Non-pigmented ciliary epithelial cell (primary cell): ENCODE measurements around the genes BAG3 and MCMBP.

DNA sequence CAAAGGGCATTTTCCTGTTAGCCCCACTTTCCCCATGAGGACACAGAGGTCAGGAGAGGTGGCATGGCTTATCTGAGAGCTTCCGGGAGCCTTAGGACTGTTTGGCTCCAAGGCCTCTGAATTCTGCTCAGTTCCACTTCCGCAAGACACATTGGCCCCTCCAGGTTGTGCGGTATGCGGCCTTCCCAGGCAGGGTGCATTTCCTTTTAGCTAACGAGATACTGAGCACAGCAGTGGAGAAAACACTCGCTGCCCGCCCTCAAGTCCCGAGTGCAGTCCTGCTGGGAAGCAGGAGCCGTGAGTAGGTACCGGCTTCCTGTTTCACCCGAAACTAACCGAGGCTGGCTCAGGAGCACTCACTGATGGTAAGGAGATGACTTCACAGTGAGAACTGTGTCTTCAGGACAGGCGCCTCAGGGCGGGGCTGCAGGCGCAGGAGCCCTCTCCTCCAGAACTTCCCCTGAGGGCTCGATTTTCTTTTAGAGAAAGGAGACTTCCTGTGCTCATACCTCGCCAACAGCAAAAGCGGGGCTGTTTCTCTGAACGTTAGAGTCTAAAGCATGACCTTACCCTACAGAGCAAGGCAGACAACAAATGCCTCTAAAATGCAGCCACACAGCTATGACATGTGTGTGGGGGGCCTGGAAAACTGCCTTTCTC lies 26.0 kb downstream of the RGS10 start:
- RRBS: no CpG with 5 or more reads among the region's 19 CpGs

DNA sequence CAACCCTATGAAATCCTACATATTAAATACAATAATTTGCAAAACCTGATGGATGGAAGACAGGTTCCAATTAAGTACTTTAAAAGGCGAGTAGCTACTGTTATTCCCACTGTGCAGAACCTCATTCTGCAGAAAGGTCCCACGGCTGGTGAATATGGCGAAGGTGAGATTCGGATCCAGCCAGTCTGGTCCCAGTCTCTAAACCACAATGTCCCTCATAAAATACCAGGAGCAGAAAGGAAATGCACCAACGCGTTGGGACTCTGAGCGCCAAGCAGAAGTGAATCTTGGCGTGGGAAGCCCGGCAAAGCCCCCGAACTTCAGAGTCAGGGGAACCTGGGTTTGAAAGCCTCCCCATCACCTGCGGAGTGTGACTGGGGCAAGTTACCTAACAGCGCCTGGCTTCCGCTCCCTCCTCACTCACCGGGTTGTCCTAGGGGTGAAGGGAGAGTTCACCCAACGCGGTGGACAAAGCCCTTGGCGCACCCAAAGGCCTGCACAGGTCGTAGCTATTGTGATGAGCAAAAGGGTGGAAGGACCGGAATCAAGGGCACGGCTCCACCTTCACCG lies 1.1 kb downstream of the RGS10 start:
- RRBS: 25% methylated on average over 1 of the region's 21 CpGs

DNA sequence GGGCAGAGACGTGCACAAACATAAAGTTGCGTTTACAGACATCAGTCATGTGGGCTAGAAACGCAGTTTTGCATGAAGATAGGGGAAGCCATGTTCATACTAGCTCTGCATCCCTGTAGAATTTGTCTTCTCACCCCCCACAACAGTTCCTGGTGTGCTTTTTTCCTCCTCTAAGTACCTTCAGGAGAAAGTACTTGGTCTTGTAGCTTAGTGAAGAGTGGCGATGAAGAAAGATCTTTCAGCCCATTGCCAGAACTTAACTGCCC lies 836 bp upstream of the TIAL1 start:
- RRBS: no CpG with 5 or more reads among the region's 4 CpGs

- RRBS: no CpG with 5 or more reads among the region's 1 CpG
These were observed 22.4 kb upstream of the TIAL1 start for GRCh38 chr10:119619233-119619481.

DNA sequence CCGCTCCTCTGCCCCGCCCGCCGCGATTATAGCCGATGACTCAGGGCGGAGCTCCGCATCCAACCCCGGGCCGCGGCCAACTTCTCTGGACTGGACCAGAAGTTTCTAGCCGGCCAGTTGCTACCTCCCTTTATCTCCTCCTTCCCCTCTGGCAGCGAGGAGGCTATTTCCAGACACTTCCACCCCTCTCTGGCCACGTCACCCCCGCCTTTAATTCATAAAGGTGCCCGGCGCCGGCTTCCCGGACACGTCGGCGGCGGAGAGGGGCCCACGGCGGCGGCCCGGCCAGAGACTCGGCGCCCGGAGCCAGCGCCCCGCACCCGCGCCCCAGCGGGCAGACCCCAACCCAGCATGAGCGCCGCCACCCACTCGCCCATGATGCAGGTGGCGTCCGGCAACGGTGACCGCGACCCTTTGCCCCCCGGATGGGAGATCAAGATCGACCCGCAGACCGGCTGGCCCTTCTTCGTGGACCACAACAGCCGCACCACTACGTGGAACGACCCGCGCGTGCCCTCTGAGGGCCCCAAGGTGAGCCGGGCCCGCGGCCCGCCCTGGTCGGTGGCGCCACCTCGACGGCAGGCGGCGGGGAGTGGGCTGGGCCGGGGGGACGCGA lies at the start of gene BAG3:
BAG3 (plus strand) TSS at position 56 of the 616 bp plus-strand sequence.
- RRBS: 1% methylated on average over 36 of the region's 67 CpGs

GRCh38 chr10:119678550-119679091 lies 27.4 kb downstream of the BAG3 start:
- RRBS: no CpG with 5 or more reads among the region's 5 CpGs

- RRBS: no CpG with 5 or more reads among the region's 19 CpGs
These were observed 1.1 kb upstream of the INPP5F start for GRCh38 chr10:119724343-119725461.

- RRBS: 2% methylated on average over 9 of the region's 94 CpGs
These were observed at the start of gene MCMBP for GRCh38 chr10:119872752-119873999. TSS of gene MCMBP (minus strand) at chr10:119872843.

DNA sequence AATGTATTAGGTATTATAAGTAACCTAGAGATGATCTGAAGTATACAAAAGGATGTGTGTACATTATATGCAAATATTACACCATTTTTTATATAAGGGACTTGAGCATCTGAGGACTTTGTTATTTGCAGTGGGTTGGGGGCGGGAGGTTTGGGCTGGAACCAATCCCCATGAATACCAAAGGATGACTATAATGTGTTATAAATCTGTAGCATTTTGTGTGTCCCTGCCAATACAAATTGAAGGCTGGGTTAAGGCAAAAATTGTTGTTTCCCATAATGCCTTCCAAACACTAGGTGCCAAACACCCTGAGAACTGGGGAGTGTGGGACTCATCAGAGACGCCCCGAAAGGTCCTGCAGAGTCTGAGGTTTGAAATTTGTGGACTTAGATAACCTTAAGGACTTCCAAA lies 150.2 kb upstream of the PLPP4 start:
- RRBS: no CpG with 5 or more reads among the region's 3 CpGs

GRCh38 chr10:120430915-120431365 lies 26.1 kb upstream of the PLPP4 start:
- RRBS: no CpG with 5 or more reads among the region's 6 CpGs

DNA sequence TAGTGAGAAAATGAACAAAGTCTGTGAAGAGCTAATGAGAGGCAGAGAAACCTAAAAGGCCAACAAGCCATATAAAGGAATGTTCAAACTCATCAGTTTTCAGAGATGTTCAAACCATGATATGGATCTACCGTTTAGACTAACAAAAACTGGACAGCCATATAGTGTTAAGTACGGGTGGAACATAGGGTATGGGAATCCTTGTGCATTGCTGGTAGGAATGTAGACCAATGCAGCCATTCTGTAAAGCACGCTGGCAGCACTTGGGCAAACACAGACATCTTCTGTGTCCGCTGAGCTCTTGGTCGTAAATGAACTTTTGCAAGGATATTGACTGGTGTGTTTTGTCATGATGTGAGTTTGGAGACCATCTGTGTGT lies 33.6 kb downstream of the WDR11 start:
- RRBS: no CpG with 5 or more reads among the region's 5 CpGs

DNA sequence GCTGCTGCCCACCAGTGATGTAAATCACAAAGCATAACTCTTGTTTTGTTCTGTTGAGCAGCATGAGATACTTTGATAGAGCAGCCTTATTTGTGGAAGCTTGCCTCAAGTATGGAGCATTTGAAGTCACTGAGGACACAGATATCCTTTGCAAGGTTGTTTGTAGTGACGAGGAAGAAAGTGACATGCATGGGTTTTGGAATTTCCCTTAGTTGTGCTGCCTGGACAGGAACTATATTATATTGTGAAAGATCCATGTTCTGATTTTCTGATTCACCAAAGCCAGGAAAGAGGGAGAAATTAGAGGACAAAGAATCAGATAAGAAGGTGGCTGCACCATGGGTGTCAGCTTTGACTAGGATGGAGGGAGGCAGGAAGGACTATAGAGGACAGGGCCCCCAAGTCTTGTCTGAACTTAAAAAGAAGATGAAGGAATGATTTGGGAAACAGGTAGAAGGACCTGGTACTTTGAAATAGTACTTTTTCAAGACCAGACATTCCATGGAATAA lies 55.6 kb downstream of the WDR11 start:
- RRBS: no CpG with 5 or more reads among the region's 1 CpG

GRCh38 chr10:121148360-121148559 lies 297.1 kb downstream of the WDR11 start:
- RRBS: no CpG with 5 or more reads among the region's 1 CpG

- RRBS: no CpG with 5 or more reads among the region's 12 CpGs
These were observed 112.9 kb downstream of the FGFR2 start for GRCh38 chr10:121485240-121485934.

- RRBS: 1% methylated on average over 22 of the region's 48 CpGs
These were observed 574 bp downstream of the ATE1 start for GRCh38 chr10:121927125-121927788.

DNA sequence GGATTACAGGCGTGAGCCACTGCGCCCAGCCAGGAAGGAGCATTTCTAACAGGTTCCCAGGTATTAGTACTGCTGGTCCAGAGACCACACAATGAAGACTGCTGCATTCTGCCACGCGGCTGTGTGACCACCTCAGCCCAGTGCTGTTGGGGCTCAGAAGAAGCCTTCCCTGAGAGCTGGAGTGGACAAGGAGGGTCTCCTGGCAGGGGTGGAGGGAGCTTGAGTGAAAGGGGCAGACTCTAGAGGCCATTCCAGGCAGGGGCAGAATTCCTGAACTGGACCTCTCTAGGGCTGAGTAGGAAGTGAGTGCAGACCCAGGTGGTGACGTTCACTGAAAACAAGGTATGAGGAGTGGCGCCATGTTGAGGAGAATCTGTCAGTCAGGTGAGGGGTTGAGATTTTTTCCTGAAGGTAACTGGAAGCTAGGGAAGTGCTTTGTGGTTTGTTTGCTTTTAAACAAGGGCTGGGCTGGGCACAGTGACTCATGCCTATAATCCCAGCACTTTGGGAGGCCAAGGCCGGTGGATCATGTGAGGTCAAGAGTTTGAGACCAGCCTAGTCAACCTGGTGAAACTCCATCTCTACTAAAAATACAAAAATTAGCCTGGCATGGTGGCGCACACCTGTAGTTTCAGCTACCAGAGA lies 67.6 kb downstream of the TACC2 start:
- RRBS: no CpG with 5 or more reads among the region's 8 CpGs

DNA sequence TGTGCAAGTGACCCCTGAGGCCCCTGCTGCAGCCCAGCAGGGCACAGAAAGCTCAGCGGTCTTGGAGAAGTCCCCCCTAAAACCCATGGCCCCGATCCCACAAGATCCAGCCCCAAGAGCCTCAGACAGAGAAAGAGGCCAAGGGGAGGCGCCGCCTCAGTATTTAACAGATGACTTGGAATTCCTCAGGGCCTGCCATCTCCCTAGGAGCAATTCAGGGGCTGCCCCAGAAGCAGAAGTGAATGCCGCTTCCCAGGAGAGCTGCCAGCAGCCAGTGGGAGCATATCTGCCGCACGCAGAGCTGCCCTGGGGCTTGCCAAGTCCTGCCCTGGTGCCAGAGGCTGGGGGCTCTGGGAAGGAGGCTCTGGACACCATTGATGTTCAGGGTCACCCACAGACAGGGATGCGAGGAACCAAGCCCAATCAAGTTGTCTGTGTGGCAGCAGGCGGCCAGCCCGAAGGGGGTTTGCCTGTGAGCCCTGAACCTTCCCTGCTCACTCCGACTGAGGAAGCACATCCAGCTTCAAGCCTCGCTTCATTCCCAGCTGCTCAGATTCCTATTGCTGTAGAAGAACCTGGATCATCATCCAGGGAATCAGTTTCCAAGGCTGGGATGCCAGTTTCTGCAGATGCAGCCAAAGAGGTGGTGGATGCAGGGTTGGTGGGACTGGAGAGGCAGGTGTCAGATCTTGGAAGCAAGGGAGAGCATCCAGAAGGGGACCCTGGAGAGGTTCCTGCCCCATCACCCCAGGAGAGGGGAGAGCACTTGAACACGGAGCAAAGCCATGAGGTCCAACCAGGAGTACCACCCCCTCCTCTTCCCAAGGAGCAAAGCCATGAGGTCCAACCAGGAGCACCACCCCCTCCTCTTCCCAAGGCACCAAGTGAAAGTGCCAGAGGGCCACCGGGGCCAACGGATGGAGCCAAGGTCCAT lies 94.5 kb downstream of the TACC2 start:
- RRBS: no CpG with 5 or more reads among the region's 15 CpGs

DNA sequence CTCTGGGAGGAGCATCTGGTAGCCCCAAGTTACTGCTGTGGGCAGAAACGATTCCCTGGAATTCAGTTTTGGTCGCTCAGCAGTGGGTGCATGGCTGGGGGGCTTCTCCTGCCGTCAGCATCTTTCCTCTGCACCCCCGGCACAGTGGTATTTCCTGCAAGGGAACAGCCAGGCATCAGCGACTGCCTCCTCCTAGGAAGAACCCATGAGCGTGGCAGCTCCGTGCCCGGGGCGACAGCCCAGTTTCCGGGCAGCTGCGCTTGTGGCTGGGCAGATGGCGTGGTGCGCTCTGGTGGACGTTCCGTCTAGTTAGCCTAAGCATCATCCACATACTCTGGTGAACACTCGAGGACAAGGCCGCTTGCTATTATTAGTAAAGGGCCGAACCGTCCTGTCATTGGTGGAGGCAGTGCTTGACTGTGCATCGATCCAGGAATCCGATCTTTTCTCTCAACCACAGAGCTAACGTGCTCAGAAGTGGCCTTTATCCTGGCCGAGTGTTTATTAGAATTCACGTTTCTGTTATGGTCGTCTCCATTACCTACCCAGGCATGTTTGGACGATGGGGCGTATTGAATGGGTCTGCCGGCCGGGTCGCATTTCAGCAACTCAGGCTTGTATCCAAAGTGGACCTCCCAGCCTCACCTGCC lies 106.8 kb upstream of the BTBD16 start:
- RRBS: 3% methylated on average over 4 of the region's 30 CpGs

DNA sequence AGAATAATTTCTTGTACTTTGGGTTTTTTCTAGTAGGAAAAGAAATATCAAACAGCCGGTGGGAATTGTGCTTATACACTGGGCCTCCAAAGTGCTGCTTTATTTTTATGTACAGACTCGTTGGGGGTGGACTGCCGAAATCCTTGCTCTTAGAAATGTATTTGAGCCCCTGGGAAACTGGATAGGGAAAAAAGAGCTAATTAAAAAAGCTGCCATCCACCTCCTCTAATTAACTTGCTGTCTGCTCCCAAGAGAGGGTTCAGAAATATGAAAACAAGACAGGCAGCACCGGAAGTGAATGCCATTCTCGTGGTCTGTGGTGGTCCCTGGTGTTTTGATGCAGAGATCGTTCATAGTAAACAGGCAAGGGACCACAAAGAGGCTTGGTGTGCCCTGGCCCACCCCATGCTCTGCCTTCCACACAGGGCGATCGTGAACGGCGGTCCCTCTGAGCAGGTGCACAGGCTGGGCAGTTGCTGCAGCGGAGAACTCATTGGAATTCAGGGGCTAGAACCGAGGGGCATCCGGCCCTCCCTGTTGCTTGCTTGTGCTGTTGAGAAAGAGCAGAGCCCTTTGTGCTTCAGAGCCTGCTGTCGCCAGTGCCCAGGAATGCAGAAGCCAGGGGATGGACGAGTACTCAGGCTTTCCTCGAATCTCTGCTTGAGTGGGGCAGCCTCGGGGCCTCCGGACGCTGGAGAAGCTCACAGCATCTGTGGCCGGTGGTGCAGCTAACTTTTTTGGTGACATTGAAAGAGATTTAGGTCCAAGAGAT lies 79.1 kb upstream of the BTBD16 start:
- RRBS: no CpG with 5 or more reads among the region's 20 CpGs

GRCh38 chr10:122263961-122264593 lies 7.0 kb upstream of the BTBD16 start:
- RRBS: no CpG with 5 or more reads among the region's 2 CpGs